ENCODE measurements around a stretch of chr5.

DNA sequence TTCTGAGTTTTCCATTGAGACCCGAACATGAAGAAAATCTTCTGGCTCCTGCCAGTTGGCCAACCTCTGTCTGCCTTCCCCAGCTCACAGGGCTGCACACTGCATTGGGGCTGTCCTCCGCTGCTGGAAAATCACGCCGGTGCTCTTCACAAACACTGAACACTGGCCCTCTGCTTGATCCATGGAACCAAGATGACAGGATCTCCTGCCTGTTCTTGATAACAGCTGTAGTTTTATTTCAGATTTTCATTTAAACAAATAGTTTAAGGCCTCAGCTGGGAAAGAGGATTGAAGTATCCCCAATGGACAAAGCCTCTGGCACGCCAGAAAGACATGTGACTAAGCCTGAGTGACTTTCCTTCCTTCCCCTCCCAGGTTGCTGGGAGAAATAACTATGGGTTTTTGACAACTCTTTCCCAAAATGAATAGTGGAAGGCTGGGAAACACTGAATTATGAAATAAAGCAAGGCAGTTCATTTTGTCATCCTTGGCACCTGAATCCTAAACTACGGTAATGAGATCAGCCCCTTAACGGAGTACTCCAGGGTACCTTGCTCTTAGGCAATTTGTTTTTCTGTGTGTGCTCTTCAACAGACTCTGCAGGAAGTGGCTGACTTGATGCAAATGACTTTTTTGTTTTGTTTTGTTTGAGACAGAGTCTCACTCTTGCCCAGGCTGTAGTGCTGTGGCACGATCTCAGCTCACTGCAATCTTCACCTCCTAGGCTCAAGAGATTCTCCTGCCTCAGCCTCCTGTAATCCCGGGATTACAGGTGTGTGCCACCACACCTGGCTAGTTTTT lies 75.1 kb downstream of the LMNB1 start:
- RRBS = no CpG with 5 or more reads among the region's 9 CpGs

GRCh38 chr5:126868590-126869797 lies 92.1 kb downstream of the LMNB1 start:
- RRBS = 4% methylated on average over 7 of the region's 34 CpGs

- RRBS = no CpG with 5 or more reads among the region's 9 CpGs
These were observed 118.0 kb downstream of the LMNB1 start for GRCh38 chr5:126894833-126895499.

GRCh38 chr5:126908230-126908981 lies 122.0 kb downstream of the MARCHF3 start:
- RRBS = no CpG with 5 or more reads among the region's 7 CpGs

DNA sequence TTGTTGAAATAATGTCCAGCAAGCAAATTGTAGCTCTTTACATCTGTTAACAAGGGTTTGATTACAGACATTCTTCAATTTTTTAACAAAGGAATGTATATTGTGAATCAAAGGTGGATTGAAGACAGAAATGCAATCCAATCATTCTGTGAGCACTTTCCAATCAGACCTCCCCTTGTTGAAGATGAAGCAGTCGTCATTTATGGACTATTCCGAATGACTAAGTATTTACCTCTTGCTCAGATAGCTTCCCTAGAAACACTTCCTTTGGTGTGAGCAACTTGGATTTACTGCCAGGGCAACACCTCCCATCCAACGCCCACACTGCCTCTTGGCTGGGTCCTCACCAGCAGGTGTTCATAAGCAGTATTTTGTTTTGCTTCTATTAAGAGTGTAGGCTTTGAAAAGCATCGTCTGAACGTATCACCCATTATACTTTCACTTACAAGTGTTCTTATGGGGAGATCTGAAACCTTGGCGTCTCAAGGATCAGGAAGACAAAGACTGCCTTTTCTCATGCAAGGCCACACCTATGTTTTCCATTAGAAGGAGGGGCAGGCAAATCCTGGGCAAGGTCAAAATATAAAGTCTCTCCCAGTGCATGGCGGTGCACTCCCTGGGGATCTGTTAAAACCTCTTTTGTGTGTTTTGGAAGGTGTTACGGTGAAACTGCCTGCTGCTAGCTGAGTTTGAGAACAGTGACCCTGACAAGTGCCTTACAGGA lies 10.5 kb upstream of the MARCHF3 start:
- RRBS = no CpG with 5 or more reads among the region's 8 CpGs

GRCh38 chr5:127858195-127858908 lies 155.2 kb downstream of the CCDC192 start:
- RRBS = no CpG with 5 or more reads among the region's 4 CpGs

- RRBS = no CpG with 5 or more reads among the region's 4 CpGs
These were observed 164.2 kb downstream of the CCDC192 start for GRCh38 chr5:127867313-127867789.

DNA sequence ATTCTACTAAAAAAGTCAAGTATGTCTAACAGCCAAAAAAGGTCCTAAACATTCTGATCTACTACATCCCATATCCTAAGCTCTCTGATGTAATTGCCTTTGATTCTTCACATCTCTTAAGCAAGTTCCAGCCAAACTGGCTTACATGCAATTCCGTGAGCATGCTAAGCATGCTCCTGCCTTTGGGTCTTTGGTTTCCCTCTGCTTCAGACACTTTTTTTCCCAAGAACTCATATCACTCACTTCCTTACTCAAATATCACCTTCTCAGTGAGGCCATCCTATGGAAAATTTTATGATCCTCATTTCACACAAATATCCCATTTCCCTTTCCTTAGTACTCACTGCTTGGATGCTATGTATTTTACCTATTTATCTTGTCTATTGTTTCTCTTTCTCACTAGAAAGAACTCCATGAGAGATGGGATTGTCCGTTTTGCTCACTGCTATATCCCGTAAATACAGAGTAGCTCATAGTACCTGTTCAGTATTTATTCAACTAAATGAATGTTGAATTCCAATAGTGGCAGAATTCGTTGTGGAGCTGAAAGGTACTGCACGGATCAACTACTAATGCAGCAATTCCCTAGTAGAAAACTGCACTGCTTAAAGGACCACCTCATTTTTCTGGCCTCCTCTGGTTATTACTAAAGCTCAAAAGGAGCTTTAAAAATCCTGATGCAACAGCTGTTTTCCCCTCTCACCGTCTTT lies 2.2 kb upstream of the SLC12A2 start:
- RRBS = no CpG with 5 or more reads among the region's 6 CpGs

GRCh38 chr5:128082939-128083691 lies 451 bp upstream of the SLC12A2 start:
- RRBS = 3% methylated on average over 24 of the region's 95 CpGs

GRCh38 chr5:128090338-128091192 lies 7.0 kb downstream of the SLC12A2 start:
- RRBS = no CpG with 5 or more reads among the region's 5 CpGs

GRCh38 chr5:131019778-131020352 lies 145.2 kb downstream of the HINT1 start:
- RRBS = no CpG with 5 or more reads among the region's 5 CpGs

DNA sequence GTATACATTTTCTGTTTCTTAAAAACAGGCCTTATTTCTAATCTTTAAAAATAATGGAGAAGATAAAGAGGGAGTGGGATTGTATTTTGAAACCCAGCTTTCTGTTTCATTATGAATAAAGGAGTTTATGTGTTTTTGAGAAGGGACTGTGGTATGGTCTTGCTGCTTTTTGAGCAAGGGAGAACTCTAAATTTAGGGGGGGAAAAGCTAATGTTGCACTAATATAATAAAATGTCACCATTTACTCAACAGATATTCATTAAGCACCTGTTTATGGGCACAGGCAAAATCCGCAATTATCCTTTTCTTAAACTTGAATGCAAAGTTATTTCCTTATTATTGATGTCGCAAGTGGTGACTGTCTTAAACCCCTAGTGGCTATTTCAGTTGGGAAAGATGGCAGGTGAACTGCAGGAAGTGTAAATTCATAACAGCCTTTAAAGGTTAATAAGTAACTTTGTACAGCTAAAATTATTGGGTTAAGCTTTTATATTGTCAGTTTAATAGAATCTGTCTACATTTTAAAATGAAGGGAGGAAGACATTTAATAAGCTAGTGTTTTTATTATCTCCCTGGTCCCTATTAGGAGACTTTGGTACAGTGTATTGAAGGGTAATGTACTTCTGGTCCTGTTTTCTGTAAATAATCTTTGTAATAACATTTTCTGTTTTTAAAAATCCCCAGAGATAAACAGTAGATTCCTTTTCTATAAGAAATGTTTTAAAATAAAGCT lies 1.6 kb downstream of the CDC42SE2 start:
- RRBS = no CpG with 5 or more reads among the region's 2 CpGs

DNA sequence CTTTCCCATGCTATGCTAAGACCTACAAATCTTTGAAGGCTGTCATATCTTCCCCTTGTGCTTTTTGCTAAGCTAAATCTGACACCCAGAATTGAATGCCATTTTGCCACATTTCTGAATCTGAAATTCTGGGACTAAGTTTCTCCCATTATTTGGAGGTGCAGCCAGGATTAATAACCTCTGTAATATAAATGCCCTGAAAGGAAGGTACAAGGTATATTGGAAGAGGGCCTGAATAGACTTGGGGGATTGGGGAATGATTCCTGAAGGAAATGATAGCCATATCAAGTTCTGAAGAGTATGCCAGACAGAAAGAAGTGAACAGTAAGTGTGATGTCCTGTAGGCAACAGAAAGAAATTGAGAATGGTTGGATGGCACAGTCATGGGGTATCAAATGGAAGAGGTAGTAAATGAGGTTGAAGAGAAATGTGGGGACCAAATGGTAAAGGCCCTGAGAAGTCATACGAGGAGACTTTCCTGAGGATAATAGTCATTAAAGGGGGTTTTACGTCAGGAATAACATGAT lies 34.9 kb downstream of the CDC42SE2 start:
- RRBS = no CpG with 5 or more reads among the region's 2 CpGs

DNA sequence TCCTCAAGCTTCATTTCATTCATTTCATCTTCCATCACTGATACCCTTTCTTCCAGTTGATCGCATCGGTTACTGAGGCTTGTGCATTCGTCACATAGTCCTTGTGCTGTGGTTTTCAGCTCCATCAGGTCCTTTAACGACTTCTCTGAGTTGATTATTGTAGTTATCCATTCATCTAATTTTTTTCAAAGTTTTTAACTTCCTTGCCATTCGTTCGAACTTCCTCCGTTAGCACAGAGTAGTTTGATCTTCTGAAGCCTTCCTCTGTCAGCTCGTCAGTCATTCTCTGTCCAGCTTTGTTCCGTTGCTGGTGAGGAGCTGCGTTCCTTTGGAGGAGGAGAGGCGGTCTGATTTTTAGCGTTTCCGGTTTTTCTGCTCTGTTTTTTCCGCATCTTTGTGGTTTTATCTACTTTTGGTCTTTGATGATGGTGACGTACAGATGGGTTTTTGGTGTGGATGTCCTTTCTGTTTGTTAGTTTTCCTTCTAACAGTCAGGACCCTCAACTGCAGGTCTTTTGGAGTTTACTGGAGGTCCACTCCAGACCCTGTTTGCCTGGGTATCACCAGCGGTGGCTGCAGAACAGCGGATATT lies 72.9 kb downstream of the CDC42SE2 start:
- RRBS = no CpG with 5 or more reads among the region's 17 CpGs

DNA sequence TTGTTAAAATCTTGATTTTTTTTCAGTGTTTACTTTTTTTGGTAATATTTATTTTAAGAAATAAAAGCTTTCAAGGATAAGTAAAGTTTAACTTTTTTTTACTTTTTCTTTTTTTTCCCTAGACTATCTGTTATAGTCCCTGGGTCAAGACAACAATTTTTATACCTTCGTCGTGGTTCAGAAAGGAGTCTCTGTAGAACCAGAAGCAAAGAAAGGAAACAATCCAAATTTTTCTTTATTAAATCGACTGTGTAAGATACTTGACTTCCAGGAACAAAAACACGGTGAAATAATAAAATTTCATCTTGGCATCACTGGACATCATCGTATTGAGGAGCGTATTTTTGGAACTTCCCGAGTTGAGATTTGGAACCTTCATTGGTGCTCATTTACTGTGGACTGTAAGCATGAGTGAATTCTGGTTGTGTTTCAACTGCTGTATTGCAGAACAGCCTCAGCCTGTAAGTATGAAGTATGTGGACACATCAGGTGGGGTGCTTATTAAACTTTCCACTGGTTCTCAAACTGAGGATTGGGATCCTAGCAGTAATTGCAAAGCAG lies 95.3 kb downstream of the CDC42SE2 start:
- RRBS = no CpG with 5 or more reads among the region's 7 CpGs

DNA sequence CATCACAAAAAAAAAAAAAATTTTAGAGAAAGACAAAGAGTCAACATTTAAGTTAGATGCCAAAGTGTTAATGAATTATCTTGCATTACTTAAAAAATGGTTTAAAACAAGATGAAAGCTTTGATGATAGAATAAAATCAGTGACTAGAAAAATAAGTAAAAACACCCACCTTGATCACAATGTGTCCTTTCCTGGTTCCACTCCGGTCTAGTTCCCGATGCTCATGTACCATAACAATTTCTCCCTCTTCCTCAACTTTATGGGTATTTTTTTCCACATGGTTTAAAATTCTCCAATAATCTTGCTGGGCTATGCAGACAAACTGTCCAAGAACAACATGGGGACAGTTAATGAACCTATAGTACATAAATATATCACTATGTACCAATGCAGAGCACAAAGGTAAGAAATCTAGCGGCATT lies 130.6 kb downstream of the RAPGEF6 start:
- RRBS = no CpG with 5 or more reads among the region's 3 CpGs

DNA sequence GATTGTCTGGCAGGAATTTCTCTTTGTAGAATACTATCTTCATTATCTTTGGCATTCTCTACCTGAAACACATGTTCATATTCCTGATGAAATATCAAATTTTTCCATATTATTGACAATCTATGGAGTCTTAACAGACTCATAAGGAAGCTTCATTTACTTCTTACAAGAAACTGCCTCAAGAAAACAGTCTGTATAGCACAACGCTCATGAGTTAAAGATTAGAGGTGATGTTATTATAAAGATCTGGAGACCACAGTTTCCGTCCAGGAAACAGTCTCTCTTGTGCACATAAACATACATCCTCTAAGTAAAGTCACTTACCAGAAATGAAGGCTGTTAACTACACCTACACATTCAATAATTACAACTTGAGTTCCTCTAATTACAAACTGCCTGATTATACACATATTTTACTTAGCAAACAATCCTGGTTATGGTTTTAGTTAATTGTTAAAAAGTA lies 86.9 kb downstream of the RAPGEF6 start:
- RRBS = no CpG with 5 or more reads among the region's 2 CpGs

DNA sequence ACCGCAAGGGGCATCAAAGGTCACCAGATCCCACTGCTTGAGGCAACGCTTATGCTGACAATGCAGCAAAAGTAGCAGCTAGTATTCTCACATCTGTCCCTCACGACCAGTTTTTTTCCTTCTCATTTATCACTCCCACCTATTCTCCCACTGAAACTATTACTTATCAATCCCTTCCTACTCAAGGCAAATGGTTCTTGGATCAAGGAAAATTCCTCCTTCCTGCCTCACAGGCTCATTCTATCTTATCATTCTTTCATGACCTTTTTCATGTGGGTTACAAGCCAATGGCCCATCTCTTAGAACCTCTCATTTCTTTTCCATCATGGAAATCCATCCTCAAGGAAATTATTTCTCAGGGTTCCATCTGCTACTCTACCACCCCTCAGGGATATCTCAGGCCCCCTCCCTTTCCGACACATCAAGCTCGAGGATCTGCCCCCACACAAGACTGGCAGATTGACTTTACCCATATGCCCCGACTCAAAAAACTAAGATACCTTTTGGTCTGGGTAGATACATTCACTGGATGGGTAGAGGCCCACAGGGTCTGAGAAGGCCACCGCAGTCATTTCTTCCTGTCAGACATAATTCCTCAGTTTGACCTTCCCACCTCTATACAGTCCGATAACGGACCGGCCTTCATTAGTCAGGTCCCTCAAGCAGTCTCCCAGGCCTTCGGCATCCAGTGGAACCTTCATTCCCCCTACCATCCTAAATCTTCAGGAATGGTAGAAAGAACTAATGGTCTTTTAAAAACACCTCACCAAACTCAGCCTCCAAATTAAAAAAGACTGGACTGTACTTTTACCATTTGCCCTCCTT lies 58.3 kb downstream of the RAPGEF6 start:
- RRBS = no CpG with 5 or more reads among the region's 11 CpGs

- RRBS = no CpG with 5 or more reads among the region's 4 CpGs
These were observed 11.9 kb upstream of the RAPGEF6 start for GRCh38 chr5:131646809-131647481.

GRCh38 chr5:131728784-131729299 lies 68.0 kb downstream of the FNIP1 start:
- RRBS = no CpG with 5 or more reads among the region's 5 CpGs